Epidermal melanocyte (primary cell): ENCODE measurements around a stretch of chr16.

DNA sequence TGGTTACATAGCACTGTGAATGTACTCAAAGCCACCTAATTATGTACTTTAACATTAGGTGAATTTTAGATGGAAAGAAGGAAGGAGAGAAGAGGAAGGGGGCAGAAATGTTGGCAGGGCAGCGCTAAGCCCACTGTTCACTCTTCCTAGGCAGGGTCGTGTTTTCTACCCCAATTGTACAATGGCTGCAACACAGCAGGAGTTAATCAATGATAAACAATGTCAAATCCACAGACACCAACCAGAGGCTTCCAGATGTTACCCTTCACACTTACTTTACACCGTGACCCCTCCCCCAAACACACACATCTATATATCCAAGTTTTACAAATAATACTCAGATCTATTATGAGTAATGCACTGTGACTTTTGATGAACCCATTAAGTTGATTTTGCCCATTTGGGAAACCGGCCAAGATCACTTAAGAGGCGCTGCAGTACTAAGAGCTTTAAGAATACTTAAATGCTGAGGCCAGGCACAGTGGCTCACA lies 18.3 kb upstream of the ENSG00000188897 start:
- RRBS: no CpG with 5 or more reads among the region's 5 CpGs

- RRBS: no CpG with 5 or more reads among the region's 8 CpGs
Measured at GRCh38 chr16:11551737-11552358, 24.8 kb upstream of the ENSG00000188897 start.

DNA sequence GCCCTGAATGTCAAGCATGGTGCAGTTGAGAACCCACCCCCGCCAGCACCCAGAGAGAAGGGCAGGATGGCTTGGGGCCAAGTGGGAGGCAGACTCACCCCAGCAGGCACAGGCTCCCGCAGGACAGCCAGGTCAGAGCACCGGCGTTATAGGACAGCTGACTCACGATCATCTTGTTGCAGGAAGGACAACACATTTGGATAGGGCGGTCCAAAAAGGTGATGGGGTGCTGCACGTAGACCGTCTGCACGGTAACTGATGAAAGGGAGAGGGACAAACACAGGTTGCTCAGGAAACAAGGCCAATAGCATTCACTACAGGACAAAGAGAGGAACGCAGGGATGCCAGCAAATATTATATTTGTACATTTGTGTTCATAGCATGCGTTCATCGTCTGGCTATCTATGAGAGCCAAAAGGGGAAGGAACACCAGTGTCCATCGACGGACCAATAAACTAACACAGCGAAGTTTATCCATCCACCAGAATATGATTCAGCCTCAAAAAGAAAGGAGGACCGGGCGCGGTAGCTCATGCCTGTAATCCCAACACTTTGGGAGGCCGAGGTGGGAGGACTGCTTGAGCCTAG lies 26.5 kb upstream of the ENSG00000188897 start:
- RRBS: no CpG with 5 or more reads among the region's 19 CpGs

GRCh38 chr16:11565455-11566198 lies 21.1 kb downstream of the LITAF start:
- RRBS: 91% methylated on average over 6 of the region's 19 CpGs

DNA sequence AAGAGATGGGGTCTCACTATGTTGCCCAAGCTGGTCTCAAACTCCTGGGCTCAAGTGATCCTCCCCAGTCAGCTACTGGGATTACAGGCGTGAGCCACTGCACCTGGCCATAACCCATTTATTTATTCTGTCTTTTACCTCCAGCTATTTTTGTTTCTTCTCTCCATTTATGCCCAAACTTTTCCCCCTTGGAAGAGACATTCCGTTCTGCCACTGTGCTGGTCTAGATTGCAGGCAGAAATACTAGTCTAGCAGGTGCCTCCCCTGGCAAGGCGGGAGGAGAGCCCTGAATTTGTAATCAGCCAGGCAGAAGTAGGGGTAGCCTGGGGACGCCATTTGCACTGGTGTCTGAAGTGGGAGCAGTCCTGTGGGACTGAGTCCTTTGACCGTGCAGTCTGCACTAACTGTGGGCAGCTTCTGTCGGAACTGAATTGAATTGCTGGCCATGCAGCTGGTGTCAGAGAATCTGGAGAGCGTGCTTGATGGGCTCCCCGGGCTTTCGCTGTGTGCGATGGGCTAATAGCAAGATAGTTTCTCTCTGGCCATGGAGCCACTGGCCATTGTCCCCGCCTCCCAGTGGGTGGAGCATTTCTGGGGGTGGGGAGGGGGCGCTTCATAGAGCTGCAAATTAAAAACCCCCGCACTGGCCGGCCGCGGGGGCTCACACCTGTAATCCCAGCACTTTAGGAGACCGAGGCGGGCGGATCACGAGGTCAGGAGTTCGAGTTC lies 31.5 kb upstream of the LITAF start:
- RRBS: no CpG with 5 or more reads among the region's 21 CpGs

- RRBS: no CpG with 5 or more reads among the region's 13 CpGs
Measured at GRCh38 chr16:11624729-11625448, 38.2 kb upstream of the LITAF start.

DNA sequence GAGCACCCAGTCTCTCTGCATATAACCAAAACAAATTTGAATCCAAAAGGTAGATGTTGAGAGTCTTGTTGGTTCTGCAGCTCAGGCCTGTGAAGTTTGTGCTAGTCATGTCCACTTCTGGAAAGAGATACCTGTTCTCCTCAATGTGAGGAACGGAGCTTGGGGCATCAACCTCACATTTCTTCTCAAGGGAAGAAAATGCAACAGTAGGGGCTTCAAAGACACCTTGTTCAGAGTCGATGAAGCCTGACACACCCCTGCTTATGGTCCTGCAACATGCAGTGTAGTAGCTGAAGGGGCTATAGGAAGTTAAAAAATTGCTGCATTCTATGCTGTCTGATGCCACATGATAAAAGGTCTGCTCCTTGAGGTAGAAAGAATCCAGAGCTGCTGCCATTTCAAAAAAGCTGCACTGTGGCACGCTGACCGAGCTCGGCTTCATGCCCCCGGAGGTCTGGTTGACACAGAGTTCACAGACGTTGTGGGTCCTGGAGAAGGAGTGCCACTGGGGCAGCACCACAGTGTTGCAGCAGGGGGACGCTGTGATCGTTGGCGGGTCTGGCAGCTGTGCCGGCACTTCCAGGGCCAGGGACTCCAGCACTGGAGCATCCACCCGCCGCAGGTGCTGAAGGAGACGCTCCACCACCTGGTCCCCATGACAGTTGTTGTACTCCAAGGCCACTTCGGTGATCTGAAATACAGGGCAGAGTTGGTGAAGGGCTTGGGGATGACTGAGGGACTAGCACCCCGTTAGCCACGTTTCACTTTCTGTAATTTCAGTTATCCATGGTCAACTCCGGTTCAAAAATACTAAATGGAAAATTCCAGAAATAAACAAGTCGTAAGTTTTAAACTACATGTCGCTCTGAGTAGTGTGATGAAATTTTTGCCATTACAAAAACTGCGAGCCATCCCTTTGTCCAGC lies 23.4 kb downstream of the SNN start:
- RRBS: no CpG with 5 or more reads among the region's 21 CpGs

DNA sequence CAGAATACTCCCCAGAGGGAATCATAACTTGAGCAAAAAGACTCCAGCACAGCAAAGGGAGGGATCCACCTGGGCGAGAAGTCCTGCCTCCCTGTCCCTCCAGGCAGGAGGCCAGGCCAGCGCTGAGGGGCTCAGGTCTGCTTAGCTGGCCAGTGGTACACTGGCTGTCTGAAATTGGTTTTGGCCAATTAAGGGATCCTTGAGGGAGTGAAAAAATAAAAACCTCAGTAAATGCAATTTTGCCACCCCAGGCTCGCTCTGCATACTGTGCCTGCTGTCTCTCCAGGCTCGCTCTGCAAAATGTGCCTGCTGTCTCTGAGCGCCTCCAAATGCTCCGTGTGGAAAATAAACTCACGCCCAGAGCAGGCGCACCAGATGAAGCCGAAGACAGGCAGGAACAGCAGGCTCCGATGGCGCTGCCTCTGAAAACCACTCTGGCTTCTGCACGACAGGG lies 28.9 kb downstream of the SNN start:
- RRBS: no CpG with 5 or more reads among the region's 12 CpGs

- RRBS: no CpG with 5 or more reads among the region's 6 CpGs
Measured at GRCh38 chr16:11739067-11739470, 3.6 kb downstream of the TXNDC11 start.

GRCh38 chr16:11756131-11756654 lies 13.5 kb upstream of the TXNDC11 start:
- RRBS: no CpG with 5 or more reads among the region's 7 CpGs

- RRBS: no CpG with 5 or more reads among the region's 2 CpGs
Measured at GRCh38 chr16:11768192-11768638, 25.6 kb upstream of the TXNDC11 start.

DNA sequence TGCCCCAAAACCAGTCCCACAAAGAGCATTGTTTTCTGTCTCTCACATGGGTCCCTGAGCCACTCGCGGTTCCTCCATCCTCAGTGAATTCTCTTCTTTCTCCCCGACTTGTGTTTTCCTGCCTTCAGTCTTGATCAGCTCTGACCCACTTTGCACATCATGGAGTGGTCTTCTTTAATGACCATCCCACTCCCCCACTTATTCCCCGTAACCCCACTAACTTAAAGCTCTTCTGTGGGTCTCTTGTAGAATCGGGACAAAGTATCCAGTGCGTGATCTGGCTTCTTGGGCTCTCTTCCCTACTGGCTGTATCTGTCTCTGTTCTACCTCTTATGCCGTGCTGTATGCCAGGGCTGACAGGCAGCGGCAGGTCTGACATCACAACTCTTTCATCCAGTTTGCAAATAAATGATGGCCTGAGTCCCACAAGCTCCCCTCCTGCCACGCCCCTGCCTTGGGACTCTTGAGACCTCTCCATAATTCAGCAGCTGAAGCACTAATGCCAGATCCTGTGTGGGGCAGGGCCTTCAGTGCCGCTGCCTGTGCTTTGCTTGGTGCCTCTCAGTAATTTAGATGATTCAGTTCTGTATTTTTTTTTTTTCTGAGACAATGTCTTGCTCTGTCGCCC lies 54.1 kb downstream of the SNX29 start:
- RRBS: no CpG with 5 or more reads among the region's 11 CpGs

GRCh38 chr16:12092537-12093123 lies 116.1 kb downstream of the SNX29 start:
- RRBS: no CpG with 5 or more reads among the region's 6 CpGs

DNA sequence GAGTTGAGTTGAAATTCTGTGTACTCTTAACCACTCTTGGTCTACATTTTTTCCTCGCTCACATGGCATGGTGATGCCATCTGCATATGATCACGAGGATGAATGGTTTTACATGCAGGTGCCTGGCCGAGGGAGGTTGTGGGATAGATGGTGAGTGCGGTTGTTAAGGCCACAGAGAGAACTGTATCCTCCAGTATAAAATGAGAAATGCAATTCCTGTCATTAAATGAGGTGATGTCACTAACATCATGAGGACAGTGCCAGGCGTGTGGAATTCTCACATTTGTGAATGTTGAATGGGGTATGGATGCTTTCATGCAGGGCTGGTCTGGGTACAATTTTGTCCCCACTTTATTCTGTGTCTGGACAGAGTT lies 330.6 kb downstream of the SNX29 start:
- RRBS: no CpG with 5 or more reads among the region's 5 CpGs

GRCh38 chr16:12435988-12436576 lies 367.6 kb downstream of the CPPED1 start:
- RRBS: no CpG with 5 or more reads among the region's 25 CpGs

- RRBS: no CpG with 5 or more reads among the region's 6 CpGs
Measured at GRCh38 chr16:12771126-12771710, 32.5 kb downstream of the CPPED1 start.

- RRBS: no CpG with 5 or more reads among the region's 14 CpGs
Measured at GRCh38 chr16:13999713-14000388, 71.3 kb upstream of the MRTFB start.

- RRBS: 61% methylated on average over 3 of the region's 10 CpGs
Measured at GRCh38 chr16:14042597-14043107, 28.5 kb upstream of the MRTFB start.

GRCh38 chr16:14050493-14051038 lies 20.6 kb upstream of the MRTFB start:
- RRBS: no CpG with 5 or more reads among the region's 9 CpGs

DNA sequence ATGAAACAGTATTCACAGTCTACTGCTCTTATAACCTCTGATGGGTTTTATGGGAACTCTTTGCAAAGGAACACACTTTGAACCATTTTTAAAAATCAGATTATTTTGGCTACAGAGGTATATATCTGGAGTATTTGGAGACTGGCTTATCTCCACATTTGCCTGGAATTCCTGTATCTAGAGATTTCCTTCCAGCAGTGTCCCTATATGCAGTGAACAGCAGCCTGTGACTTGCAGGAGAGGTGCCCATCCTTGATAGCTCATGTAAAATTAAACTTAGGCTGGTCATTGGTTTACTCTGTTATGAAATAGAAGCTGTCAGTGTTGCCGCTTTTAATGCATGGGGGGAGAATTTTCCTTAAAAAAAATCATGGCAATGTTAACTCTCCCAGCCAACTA lies 114.6 kb downstream of the MRTFB start:
- RRBS: no CpG with 5 or more reads among the region's 1 CpG